Right atrium auricular region (tissue), 2 donors: ENCODE measurements around the gene CAPZA2.

GRCh38 chr7:108455404-108456057 is 705 bp downstream of the NRCAM start:
- PRO-cap: no peak
- RAMPAGE, long total RNA, 2 experiments: no peak in any of the 2 experiments

DNA sequence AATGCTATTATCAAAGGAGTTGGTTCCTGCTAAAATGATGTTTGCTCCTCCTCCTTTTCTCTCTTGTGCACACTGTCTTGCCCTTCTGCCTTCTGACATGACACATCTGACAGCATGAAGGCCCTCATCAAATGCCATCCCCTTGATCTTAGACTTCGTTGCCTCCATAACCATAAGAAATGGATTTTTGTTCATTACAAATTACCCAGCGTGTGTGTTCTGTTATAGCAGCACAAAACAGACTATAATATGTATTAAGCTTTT is 794.1 kb downstream of the DNAJB9 start:
- PRO-cap: no peak
- RAMPAGE, long total RNA, 2 experiments: no peak in any of the 2 experiments

DNA sequence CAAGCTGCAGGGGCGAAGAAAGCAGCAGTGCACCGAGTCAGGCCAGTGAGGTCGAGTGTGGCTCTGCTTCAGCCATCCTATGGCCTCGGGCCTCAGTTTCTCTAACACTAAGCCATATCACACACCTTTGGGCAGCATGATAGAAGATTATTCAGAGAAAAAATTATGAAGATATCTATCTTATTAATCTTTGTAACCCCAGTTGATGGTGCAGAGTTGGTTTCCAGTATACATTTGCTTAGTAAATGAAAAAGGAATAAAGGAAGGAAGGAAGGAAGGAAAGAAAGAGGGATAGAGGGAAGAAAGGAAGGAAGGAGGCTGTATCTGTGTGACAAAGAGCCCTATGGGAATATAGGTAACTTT is 448.2 kb upstream of the LRRN3 start:
- PRO-cap: no peak
- RAMPAGE, long total RNA, 2 experiments: no peak in any of the 2 experiments

DNA sequence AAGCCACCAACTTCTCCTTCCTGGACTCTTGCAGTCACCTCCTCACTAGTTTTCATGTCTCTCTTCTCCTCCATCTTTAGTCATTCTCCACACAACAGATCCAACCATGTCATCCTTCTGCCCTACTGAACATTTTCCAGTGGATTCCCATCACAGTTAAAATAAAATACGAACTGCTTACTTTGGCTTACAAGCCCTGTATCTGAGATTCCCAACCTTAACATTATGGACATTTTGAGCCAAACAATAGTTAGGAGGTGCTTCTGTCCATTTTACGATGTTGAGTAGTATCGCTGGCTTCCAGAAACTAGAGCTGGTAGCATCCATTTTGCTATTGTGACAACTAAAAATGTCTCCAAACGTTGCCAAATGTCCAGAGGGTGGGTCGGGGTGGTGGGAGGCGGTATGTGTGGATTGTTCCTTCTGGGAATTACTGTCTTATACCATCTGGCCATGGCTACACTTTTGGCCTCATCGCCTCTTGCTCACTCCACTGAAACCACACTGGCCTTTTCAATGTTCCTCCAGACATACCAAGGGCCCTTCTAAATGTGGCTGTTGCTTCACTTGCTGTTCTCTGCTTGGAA is 190.4 kb upstream of the LRRN3 start:
- PRO-cap: no peak
- RAMPAGE, long total RNA, 2 experiments: no peak in any of the 2 experiments

- PRO-cap: no peak
- RAMPAGE, long total RNA, 2 experiments: no peak in any of the 2 experiments
Observed at GRCh38 chr7:111214777-111215456, 124.0 kb downstream of the LRRN3 start.

- PRO-cap: no peak
- RAMPAGE, long total RNA, 2 experiments: no peak in any of the 2 experiments
Observed at GRCh38 chr7:111232776-111233367, 141.9 kb downstream of the LRRN3 start.

DNA sequence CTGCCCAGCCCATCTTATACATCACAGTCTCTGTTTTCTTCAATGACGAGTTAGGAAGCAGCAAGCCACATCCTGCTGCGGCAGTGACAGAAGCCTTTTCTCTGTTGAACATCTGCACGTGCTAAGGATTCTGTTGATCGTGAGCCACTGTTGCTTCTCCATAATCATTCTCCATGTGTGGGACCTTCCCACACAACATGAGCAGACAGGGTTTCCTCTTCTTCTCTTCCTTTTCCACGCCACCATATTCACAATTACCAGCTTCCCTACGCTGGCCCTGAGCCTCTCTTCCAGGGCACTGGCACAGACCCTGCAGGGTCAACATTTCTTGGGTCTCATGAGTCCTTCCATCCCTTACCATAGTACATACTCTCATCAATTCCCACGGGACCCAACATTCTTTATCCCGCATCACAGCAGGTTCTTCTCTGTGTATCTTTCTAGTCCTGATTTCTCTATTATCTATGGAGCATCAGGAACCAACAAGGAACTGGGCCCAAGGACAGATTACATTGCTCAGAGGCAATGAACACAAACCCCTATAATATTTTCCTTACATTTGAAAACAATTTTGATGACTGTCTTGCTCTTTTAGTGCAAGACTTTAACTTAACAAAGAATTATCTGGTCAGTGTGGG is 298.2 kb upstream of the IMMP2L start:
- PRO-cap: no peak
- RAMPAGE, long total RNA, 2 experiments: start-site peak on the minus strand in 1 of 2 experiments, centred at position 238 of the sequence, 6 reads per replicate

- PRO-cap: no peak
- RAMPAGE, long total RNA, 2 experiments: no peak in any of the 2 experiments
Observed at GRCh38 chr7:112144109-112144639, 62.0 kb downstream of the DOCK4 start.

GRCh38 chr7:112211317-112211809 is 4.9 kb downstream of the ZNF277 start:
- PRO-cap: no peak
- RAMPAGE, long total RNA, 2 experiments: no peak in any of the 2 experiments

DNA sequence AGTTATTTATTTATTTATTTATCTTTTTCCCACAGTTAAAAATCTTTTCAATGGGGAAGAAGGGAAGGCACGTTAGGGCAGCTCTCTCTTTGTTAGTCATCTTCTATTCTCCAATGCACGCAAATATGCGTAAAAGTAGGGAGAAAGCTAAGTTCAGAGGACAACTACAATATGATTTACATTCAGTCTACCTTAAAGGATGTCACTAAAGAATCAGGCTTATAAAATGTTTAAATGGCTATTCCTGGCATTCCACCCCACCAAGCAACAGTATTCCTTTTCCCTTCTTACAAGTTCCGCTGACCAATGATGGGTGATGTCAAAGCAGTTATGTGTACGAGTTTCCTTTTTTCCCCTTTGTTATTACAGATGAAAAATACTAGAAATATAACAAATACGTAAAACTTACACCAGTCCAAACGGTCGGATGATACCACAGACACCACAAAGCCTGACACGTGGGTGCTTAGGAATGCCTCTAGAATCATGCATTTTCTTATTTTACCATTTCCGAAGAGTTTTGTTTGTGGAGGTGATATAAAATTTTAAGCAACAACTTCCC is 485 bp upstream of the GPR85 start:
- PRO-cap: no peak
- RAMPAGE, long total RNA, 2 experiments: no peak in any of the 2 experiments

DNA sequence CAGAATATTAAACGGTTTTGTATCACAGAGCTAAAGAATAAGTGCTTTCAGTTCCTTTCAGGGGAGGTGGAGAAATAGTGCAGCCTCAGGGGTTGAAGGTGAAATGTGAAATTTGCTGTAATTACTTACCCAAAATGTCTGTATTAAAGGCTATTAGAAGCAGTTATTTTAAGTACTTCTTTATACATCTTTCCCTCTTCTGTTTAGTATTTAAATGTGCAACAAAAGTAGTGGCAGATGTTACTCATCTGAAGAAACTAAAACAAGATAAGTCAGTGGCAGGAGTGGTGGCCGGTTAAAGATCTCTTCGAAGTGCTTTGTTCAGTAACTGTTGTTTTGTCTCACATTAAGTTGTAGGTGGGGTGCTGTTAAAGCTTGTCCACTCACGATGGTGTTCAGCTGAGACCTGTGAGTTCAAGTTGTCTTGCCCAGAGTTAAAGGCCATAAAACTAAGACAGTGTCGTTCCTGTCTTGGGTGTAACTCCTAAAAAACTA is 1.0 kb upstream of the FOXP2 start:
- PRO-cap: no peak
- RAMPAGE, long total RNA, 2 experiments: no peak in any of the 2 experiments

GRCh38 chr7:114997482-114997819 is 75.6 kb downstream of the MDFIC start:
- PRO-cap: no peak
- RAMPAGE, long total RNA, 2 experiments: no peak in any of the 2 experiments

- PRO-cap: no peak
- RAMPAGE, long total RNA, 2 experiments: no peak in any of the 2 experiments
Observed at GRCh38 chr7:116159640-116160052, 50.7 kb upstream of the TES start.

GRCh38 chr7:116354494-116355770 is 144.6 kb downstream of the TES start:
- PRO-cap: bidirectional peak, plus-strand start at chr7:116355328, minus-strand start at chr7:116355207
- RAMPAGE, long total RNA, 2 experiments: no peak in any of the 2 experiments

- PRO-cap: bidirectional peak, plus-strand start at chr7:116501681, minus-strand start at chr7:116501638
- RAMPAGE, long total RNA, 2 experiments: no peak in any of the 2 experiments
Observed at GRCh38 chr7:116501302-116501905, 1.9 kb downstream of the CAV2 start.

DNA sequence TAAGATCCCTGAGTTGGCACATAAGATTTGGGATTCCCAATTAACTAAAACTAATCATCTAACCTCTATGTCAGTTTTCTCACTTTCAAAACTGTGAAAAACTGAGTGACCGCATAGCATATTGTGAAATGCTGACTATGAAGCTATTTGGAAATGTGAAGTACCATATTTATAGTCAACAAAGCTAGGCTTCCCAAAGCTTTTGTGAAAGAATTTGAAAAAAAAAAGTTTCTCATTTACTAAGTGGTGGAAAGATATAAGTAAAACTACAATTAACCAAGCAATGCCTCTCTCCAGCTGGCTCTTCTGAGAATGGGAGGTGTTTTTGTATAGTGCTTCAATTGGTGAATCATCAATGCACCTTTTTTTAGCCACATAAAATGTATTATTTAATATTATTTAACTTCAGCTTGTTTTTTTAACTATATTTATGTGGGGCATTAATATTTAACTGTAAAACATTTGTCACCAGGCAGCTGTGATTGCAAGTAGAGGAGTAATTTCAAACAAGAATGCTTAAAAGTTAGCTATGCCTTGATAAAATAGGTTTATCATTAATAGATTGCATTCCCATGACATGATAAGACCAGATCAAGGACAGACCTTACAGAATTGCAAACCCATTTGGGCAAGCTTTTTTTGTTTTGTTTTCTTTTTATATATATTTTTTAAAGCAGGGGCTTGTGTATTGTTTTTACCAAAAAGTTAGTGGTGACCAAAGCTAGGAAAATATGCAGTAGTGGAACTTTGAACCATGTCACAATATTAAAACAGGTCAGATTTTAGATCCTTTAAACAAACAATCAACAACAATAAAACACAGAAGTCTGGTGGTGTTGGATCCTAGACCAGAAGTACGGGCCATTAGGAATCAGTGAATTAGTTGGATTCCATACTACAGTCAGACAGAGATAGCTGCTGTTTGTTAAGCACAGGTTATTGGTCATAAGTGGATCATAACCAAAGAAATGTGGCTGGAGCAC is 2.7 kb downstream of the CAV2 start:
- PRO-cap: unidirectional peak, minus-strand start at position 314 of the sequence
- RAMPAGE, long total RNA, 2 experiments: no peak in any of the 2 experiments

GRCh38 chr7:116525400-116525803 is 566 bp downstream of the CAV1 start:
- PRO-cap: no peak
- RAMPAGE, long total RNA, 2 experiments: start-site peak on the plus strand in 2 of 2 experiments, at chr7:116525489-116525814 at its widest, 378 to 1,071 reads per replicate

GRCh38 chr7:116626765-116627309 is 45.2 kb upstream of the MET start:
- PRO-cap: no peak
- RAMPAGE, long total RNA, 2 experiments: no peak in any of the 2 experiments

GRCh38 chr7:116726860-116727723 is 55.1 kb downstream of the MET start:
- PRO-cap: no peak
- RAMPAGE, long total RNA, 2 experiments: no peak in any of the 2 experiments

DNA sequence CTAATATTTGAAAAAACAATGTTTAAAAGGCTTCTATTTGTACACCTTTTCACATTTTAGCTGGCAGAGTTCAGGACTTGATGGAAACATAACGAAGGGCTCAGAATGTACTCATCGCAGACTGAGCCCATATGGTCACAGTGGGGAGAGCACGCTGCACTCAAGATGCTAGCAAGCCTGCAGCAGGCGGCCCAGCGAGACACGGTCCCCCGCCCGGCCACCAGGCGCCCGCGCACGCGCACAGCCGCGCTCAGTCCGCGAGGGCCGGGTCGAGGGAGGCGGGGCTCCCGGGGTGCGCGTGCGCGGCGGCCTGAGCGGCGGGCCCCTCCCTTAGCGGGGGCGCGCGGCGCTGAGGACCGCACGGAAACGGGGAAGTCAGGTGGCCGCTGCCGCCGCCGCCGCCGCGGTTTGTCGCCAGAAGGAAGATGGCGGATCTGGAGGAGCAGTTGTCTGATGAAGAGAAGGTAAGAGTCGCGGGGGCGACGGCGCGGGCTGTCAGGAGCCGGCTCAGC is at the start of gene CAPZA2:
TSS of gene CAPZA2 (plus strand) at position 401 of the 512 bp plus-strand sequence.
- PRO-cap: bidirectional peak, plus-strand start at position 417 of the sequence, minus-strand start at position 133 of the sequence
- RAMPAGE, long total RNA, 2 experiments: start-site peak on the plus strand in 2 of 2 experiments, centred at positions 365 to 375 of the sequence, 5,837 to 10,321 reads per replicate